Hair follicle dermal papilla cell (primary cell): ENCODE measurements around the genes AMY2A, AMY1C and EEIG2.

DNA sequence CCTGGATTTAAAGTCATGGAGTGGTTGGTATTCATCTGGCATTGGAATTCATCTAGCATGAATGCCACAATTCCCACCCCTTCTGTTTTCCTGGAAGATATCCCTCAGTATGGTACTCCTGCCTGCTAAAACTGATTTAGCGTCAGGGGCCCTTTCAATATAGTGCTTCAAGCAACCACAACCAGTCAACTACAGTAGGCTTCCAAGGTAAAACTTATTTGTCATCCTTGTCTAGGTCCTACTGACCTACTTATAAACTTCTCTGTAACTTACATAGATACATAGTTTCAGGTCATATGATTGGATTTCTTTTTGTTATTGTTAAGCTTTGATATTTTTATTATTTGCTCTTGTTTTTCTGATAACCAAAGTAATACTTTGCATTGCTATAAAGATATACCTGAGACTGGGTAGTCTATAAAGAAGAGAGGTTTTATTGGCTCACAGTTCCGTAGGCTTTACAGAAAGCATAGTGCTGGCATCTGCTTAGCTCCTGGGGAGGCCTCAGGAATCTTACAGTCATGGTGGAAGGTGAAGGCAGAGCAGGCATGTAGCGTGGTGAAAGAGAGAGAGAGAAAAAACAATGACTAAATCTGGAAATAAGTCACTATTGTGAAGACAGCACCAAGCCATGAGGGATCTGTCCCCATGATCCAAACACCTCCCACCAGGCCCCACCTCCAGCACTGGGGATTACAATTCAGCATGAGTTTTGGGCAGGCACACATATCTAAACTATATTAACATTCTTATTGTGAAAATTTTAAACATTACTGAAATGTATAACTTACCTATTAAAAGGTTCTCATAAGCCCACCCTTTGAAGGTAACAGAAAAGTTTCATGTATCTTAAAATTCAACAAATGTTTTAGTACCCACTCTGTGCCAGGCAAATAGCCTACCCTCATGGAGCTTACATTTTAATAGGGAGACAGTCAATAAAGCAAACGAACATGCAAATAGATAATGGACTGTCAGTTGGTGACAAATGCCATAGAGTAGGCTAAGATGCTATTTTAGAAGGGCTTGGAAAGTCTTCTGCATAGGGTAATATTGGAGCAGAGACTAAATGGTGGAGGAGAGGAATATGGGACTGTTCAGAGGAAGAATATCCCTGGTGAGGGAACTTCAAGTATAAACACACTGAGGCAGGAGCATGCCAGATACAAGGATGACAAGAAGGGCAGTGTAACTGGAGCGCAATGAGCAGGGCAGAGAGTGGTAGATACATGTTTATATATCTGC lies 30.4 kb downstream of the SLC30A7 start:
- CAGE, long polyA plus RNA = no peak

DNA sequence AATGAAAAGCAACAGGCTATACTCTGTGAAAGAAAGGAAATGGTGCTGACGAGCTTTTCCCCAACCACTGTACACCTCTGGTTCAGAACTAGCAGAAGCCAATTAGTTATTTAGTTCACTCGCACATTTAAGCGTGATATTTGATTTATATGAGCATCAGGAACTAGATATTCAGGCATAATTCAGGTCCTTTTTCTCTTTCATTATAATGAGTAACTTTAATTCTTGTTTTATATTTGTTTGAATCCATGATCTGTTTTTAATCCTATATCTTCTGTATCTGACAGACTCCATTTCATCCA lies 74.4 kb upstream of the S1PR1 start:
- CAGE, long polyA plus RNA = no peak

DNA sequence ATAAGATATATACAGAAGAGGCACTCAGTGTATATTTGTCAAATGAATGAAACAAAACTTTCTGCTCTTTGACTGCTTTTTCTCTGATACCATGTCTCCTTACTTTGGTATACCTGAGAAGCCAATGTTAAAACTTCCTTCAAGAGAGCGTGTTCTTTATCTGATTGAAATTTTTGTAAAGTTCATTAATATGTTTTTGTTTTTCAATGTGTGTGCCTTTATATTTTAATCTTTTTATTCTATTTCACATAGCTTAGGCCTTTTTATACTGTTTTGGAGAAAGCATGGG lies 51.8 kb upstream of the S1PR1 start:
- CAGE, long polyA plus RNA = no peak

- CAGE, long polyA plus RNA = no peak
Measured at GRCh38 chr1:101236512-101236735, 395 bp upstream of the S1PR1 start.

DNA sequence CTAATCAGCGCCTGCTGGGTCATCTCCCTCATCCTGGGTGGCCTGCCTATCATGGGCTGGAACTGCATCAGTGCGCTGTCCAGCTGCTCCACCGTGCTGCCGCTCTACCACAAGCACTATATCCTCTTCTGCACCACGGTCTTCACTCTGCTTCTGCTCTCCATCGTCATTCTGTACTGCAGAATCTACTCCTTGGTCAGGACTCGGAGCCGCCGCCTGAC lies 2.6 kb downstream of the S1PR1 start:
- CAGE, long polyA plus RNA = no peak

DNA sequence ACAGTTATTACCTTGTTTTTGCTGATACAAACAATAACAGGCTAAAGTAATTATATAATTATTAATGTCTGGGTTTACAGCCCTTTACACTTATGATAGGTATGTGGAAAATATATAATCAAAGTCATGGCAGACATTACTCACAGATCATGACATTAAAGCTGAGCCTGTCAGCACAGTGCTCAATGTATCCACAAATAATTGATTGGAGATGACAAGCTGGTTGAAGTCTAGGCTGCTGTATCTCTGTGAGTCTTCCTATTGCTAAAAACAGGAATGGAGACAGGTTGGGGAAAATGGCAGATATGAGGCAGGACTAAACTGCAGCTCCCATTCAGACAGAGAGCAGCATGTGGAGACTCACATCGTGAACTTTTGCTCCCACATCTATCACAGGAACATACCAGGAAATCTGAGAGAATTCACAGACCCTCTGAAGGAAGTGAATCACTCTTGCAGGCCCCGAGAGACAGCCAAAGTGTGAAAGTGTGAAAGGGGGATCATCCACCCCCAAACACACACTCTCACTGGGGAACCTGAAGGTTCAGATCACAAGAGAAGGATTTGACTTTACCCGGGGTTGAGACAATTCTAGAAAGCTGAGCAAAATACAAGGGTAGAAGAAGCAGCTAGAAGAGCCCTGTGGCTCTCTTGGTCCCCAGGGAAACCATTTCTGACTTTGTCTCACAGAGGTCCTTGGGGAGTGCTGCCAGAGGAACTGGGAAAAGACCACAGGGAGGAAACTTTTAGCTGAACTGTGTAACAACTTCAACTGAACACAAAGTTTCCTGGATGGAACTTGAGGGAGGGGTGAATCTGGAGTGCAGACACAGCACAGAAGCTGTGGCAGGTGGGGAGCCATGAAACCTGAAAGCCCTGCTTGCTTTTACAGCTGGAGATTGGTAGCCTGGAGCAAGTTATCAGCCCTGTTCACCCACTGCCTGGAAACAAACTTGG lies 173.4 kb downstream of the S1PR1 start:
- CAGE, long polyA plus RNA = no peak

DNA sequence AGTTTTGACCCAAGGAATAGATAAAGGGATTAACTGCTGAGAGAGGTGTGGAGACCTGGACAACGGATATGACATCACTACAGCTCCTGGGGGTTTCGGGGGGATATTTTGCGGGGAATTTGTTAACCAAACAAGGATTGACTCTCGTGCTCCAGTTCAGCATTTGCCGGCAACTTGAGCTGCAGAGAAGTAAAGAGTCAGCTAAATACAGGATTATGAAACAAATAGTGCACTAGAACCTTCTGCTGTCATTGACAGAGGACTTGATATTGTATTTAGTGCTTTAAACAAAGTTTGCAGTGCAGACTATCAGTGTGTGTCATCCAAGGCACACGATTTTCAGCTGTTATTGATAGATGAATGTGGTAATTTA lies 414 bp upstream of the OLFM3 start:
- CAGE, long polyA plus RNA = no peak

DNA sequence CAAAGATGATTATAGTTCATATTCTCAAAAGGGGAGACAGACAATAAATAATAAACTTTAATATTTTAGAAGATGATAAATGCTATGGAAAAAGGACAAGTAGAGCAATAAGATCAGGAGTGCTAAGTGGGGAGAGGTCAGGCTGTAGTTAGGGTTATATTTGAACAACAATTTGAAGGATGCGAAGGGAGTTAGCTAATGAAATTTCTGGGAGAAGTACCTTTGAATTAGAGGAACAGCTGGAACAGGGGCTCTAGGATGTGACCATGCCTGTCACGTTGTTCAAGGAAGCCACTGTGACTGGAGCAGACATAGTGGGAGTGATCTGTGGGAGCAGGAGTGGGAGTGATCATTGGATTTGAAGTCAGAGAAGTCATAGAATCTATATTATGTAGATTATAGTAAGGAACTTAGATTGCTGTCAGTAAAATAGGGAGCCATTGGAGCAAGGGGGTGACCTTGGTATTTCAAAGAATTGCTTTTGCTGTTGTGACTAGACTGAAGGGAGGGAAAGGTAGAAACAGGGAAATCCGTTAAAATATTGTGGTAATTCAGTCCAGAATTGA lies 4.8 kb downstream of the RNPC3 start:
- CAGE, long polyA plus RNA = no peak

DNA sequence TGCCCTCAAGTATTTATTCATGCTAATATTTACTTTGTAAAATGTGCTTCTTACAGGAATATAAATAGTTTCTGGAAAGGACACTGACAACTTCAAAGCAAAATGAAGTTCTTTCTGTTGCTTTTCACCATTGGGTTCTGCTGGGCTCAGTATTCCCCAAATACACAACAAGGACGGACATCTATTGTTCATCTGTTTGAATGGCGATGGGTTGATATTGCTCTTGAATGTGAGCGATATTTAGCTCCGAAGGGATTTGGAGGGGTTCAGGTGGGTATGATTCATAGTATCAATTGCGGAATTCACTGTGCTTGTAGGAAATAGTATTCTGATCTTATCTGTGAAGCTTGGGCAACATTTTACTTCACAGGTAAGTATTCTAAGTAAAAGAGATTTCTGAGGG lies at the start of gene AMY2A:
Gene AMY2A, plus strand, starts transcription at position 89 of the 403 bp plus-strand sequence.
- CAGE, long polyA plus RNA = no peak

DNA sequence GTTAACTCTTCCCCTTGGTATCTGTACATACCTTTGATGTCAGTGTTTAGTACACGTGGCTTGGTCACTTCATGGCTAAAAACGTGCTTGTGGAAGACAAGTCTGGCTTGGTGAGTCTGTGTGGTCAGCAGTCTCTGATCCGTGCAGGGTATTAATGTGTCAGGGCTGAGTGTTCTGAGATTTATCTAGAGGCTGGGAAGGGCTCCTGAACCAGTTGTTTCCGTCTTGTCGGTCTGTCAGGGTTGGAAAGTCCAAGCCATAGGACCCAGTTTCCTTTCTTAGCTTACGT lies at the start of gene AMY1C:
Gene AMY1C, plus strand, starts transcription at position 184 of the 289 bp plus-strand sequence.
- CAGE, long polyA plus RNA = no peak

- CAGE, long polyA plus RNA = no peak
Measured at GRCh38 chr1:104072904-104073126, 323.1 kb downstream of the AMY1C start.

DNA sequence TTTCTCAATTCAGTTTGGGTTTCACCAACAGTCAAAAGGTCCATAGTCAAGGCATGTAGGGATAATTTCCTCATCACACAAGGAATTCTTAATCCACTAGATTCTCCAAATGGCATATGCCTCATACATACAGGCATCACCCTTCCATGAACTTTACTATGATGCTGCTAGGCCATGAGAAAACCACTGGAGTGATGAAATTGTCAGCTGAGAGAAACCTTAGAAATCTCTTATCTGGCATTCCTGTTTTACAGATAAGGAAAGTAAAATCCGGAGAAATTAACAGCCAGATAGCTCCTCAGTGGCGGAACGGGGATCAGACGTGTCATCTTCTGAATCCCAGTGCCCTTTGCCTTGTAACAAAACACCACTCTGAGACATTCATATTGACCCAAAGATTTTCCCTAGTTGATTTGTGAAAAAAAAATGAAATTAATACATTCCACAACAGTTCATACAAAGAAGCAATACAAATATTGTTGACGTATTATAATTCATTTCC lies 274.5 kb downstream of the NTNG1 start:
- CAGE, long polyA plus RNA = no peak

GRCh38 chr1:107626382-107627528 lies 338.2 kb downstream of the VAV3 start:
- CAGE, long polyA plus RNA = no peak

GRCh38 chr1:107897282-107897989 lies 67.5 kb downstream of the VAV3 start:
- CAGE, long polyA plus RNA = no peak

- CAGE, long polyA plus RNA = no peak
Measured at GRCh38 chr1:108050911-108051817, 86.2 kb upstream of the VAV3 start.

DNA sequence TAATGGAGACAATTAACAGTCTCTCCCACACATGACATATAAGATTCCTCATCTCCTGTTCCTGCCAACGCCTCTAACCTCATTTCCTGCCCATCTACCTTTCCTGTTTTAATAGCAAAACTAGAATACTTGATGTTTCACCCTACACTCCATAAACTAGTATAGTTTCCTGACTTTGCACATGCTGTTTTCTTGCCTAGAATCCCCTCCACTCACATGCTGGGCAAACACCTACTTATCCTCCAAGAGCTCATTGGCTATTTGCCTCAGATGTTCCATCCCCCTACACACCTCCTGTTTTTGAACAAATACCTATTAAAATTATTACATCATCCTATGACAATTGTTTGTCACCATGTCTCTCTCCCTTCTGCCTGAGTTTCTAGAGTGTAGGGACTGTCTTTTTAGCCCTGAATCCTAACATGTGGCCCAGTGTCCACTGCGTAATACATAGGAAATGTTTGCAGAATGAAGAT lies 117.1 kb downstream of the SLC25A24 start:
- CAGE, long polyA plus RNA = no peak

- CAGE, long polyA plus RNA = no peak
Measured at GRCh38 chr1:108559579-108560698, at the start of gene EEIG2. Gene EEIG2, plus strand, starts transcription at chr1:108560100.

DNA sequence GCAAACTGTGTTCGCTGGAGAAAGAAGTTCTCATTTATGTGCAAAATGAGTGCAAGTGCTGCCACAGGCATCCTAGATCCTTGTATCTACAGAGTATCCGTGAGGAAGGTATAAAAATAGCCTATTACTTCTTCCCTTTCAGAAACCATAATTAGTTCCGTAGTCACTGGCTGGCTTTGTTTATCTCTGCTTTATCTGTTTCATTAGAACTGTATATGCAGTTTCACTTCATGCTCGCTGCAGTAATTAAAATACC lies 40.6 kb downstream of the EEIG2 start:
- CAGE, long polyA plus RNA = no peak

GRCh38 chr1:108692084-108692275 lies 130 bp upstream of the PRPF38B start:
- CAGE, long polyA plus RNA = no peak

GRCh38 chr1:108828295-108829047 lies 28.4 kb downstream of the AKNAD1 start:
- CAGE, long polyA plus RNA = no peak